Temporal lobe (tissue), 2 donors: ENCODE results near the gene ANKRD36B.

DNA sequence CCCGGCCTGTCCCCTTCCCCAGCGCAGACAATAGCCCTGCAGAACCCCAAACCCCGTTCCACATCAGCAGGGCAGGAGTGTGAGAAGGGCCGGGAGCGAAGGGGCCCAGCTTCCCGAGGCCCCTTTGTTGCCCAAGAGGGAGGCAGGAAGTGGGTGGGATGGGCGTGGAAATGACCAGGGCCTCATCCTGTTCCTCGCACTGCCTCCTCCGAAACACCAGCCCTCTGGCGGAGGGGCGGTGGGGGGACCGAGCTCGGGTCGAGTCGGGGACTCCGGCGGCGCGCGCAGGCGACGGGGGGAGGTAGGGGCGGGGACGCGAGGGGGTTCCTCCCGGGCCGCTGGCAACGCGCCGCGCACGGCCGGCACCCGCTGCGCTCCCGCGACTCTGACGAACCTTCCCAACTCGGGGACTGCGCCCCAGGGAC is 1.4 kb downstream of the SEMA4C start:
- RAMPAGE, long total RNA, result no peak

GRCh38 chr2:96868874-96869692 is 797 bp downstream of the SEMA4C start:
- RAMPAGE, long total RNA, result no peak

- RAMPAGE, long total RNA, result no peak
Measured at GRCh38 chr2:96885655-96886937, 16.2 kb upstream of the SEMA4C start.

DNA sequence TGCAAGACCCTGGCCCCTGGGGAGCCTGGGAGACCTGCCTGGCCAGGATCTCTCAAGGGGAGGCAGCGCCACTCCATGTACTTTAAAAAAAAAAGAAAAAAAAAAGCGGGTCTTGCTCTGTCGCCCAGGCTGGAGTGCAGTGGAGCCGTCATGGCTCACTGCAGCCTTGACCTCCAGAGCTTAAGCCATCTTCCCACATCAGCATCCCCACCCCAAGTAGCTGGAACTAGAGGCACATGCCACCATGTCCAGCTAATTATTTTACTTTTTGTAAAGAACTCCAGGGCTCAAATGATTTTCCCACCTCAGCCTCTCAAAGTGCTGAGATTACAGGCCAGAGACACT is 29.6 kb upstream of the SEMA4C start:
- RAMPAGE, long total RNA, result no peak

DNA sequence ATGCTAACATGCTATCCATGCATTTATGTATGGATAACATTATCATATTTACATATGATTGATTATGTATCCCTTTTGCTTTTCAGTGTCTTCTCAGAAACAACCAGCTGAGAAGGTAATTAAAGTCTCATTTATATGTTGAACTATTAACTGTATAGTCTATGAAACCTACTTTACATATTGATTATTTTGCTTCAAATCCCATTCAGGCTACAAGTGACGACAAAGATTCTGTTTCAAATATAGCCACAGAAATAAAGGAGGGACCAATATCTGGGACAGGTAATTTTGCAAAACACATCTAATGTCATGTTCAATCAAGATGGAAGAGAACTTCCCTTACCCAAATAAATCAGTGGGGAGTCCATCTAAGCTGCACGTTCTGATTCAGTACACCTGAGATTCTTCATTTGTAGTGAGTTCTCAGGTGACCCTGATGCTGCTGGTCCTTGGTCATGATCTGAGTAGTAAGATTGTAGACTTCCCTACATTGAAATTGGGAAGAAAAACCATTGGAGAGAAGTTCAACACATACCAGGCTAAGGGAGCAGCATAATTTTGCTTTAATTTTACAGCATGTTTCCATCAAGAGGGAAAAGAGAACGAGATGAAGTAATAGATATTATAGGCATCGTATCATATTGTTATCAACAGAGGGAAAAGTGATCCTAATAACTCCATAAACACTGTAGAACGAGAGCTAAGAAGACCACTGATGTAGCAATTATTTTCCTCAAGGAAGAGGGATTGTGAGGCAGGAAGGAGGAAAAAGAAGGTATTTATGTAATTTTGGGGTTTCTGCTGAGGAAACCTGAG is 66.9 kb downstream of the ANKRD36 start:
- RAMPAGE, long total RNA, result no peak

- RAMPAGE, long total RNA, result no peak
Measured at GRCh38 chr2:97213308-97213751, 100.4 kb downstream of the ANKRD36 start.

DNA sequence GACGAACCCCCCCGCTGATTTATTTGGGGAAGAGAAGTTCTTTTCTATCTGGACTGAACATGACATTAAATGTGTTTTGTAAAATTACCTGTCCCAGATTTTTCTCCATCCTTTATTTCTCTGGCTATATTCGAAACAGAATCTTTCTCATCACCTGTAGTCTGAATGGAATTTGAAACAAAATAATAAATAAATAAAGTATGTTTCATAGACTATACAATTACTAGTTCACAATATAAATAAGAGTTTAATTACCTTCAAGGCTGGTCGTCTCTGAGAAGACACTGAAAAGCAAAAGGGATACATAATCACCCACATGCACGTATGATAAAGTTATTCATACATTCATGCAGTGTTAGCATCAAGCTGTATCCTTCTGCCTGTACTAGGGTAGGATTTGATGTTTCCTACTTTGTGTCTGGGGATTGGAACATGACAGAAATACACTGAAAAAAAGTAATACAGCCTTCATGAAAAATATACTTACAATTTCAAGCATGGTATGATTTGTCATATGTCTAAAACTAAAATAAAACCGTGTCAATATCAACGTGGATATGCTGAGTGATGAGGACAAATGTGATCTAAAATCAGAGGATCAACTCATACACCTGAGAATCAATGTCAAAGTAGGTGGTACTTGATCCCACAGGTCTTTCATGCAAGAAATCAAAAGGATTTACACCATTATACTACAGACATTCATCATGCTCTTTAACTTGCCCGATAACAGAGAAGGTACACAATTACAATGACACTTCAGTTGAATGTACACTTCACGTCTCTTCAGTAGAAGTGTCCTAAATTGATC is 49.5 kb downstream of the ANKRD36B start:
- RAMPAGE, long total RNA, result no peak

DNA sequence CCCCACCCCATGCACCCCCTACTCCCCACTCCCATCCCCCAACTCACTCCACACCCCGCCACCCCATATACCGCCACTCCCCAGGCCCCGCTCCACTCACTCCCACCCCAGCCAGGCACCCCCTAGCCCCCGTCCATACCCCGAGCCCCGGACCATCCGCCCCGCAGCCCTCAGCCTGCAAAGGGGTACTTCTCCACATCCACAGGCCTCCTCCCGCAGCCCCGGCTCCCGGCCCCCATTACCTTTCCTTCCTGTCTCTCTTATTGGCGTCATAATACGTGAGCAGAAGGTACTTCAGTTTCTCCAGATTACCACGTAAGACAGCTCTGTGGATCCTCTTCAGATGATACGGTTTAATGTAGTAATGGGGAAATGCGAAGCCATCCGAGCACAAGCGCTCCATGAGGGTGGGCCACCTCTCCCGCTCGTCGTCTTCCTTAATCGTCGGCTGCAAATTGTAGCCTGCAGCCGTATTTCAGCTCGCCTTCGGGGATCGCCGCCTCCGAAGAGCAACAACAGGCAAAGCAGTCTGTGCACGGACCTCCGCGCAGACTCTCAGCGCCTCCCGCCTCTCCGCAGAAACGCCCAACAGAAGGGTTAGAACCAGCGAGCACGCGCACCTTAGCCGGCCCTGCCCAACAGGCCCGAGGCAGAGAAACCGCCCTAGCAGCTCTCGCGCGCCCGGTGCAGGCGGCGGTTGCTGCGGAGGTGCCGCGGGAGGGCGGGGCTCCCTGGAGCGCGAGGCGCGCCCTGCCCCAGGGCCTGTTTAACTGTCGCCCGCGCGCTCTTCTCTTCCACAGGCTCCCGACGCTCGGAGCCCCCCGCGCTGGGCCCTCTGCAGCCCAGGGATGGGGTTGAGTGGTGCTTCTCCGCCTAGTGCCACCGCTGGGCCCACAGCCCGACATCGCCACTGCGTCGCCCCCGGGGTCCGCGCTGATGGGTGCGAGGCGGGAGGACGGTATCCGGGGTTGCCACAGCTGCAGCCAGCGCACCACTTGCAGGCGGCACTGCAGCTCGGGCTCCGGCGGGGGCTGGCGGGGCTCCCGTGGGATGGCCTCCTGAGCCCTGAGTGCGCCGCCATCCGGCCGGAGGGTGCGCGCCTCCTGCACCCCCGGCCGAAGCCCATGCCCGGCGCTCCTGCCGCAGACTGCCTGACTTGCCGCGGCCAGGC is at the start of gene ANKRD36B:
Gene ANKRD36B, minus strand, starts transcription at position 595 of the 1,171 bp plus-strand sequence.
- RAMPAGE, long total RNA, result no peak

GRCh38 chr2:97646226-97646612 is 357 bp downstream of the COX5B start:
- RAMPAGE, long total RNA, result no peak

GRCh38 chr2:97660414-97660726 is 3.5 kb downstream of the ACTR1B start:
- RAMPAGE, long total RNA, result no peak

- RAMPAGE, long total RNA, result no peak
Measured at GRCh38 chr2:97760488-97761387, 47.4 kb downstream of the ZAP70 start.

GRCh38 chr2:97765971-97766531 is 52.7 kb downstream of the ZAP70 start:
- RAMPAGE, long total RNA, result no peak

DNA sequence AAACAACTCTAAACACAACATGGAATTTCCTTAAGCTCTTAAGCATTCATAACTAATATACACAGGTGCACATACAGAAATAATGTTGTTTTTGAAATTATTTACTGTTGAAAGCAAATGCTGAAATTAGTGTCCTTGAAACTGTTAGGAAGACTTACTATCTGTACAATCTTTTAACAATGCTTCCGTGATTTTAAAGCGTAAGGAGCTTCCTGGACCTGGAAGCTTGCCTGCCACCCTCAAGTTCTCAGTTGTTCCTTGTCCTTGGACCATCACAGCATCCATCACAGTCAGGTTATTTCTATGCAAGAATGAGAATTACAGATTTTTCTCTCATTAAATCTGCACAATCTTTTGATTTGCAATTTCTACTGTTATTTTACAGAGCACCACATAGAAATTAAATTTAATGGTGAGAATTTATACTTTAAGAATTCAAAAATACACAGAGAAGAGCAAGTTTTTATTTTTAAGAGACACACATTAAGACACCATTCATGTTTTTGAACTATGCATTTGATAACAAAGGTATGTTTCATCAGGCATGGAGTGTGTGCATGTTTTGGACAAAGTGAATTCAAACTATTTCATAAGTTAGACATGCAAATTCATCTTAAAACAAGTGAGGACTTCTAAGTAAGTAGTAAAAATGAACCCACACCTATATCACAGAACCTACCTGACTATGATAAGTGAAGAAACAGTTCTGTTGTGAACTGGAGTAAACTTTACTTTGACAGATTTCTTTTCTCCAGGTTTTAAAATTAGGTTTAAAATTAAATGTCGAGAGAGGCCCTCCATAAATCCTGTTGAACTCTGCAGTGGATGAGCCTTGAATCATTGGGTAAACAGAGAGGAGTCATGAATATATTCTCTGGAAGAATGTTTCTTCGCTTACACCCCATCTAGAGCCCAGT is 83.6 kb downstream of the ZAP70 start:
- RAMPAGE, long total RNA, result no peak

GRCh38 chr2:97831236-97831938 is 118.0 kb downstream of the ZAP70 start:
- RAMPAGE, long total RNA, result no peak

DNA sequence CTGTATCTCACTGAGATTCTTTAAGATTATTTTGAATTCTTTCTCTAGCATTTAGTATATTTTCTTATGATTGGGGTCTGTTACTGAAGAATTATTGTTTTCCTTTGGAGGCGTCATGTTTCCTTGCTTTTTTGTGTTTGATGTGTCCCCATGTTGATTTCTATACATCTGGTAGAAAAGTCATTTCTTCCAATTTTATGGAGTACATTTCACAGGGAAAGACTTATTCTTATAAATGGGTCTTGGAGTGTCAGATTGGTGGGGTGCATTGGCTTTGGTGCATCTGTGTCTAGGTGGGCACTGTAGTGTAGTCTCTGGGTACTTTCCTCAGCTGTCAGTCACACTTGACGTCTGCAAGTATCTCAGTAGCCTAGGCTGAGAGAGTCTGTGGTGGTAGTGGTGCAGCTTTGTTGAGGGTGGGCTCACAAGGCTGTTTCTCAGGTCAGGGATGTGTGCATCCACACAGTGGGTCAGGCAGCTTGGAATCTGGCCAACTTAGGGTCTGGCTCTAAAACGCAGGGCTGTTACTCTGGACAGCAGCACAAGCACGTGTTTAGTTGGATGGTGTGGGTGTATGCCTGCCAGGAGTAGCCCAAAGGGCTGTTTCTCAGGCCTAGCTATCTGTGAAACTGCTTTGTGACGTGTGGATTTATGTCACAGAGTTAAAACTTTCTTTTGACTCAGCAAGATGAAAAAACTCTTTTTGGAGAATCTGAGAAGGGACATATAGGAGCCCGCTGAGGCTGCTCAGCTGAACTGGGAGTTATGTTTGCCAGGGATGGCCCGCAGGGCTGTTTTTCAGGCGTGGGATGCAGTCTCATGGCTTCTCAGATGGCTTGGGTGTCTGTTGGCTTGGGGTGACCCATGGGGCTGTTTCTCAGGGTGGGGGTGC is 109.3 kb downstream of the TMEM131 start:
- RAMPAGE, long total RNA, result no peak

DNA sequence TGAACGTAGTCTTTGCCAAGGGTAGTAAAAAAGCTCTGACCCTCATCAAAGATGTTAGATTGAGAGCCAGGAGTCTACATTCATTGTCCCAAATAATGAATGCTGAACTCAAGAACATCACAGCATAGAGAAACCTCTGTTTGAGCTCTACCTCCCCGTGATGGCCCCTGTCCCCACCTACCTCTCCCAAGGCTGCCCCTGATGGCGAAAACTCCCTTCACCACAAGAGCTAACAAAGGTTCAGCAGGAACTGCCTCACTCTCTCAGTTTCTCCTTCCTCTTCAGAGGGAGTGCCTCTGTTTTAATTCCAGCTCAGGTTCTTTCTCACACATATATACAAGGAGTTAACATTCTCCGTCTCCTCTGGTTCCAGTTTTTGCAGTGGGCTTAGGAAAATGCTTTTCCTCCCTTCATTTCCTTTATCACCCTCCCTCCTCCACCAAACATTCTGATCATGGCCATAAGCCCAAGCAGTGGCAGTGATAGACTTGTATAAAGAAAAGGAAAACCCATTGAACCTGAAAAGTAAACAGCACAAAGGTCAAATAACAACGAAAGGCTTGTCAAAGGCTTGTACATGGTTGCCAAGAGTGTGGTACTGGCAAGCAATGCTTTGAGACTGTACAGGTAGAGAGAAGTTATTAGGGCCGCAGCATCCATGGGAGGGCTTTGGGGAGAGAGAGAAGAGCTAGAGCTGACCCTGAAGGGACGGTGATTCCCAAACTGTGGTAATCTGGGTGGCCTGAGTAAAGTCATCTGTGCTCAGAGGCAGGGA is 2.3 kb upstream of the VWA3B start:
- RAMPAGE, long total RNA, result no peak

DNA sequence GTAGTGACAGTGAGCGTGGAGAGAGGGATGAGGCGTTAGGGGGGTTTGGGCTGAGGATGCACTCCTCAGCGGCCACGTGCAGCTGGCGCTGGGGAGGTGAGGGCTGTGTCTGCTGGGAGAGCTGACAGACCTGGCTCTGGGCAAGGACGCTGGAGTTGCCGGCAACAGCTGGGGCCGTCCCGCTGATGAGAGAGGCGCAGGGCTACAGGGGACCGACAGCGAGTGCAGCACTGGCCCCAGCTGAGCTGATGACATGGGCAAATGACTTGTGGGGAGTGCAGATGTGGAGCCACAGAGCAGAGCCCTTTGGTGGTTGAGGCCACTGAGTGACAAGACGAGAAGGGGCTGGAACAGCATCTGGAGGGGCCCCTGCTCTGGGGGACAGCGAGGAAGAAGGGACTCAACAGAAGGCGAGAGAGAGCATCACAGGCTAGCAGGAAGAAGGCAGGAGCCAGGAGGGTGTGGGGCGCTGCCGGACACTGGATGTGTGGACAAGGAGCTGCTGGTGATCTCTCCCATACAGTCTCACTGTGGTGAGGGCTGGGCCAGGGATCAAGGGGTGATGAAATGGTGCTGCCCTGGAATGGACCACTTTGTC is 38.3 kb downstream of the COA5 start:
- RAMPAGE, long total RNA, result no peak

GRCh38 chr2:98615378-98616132 is 7.2 kb downstream of the UNC50 start:
- RAMPAGE, long total RNA, result no peak

DNA sequence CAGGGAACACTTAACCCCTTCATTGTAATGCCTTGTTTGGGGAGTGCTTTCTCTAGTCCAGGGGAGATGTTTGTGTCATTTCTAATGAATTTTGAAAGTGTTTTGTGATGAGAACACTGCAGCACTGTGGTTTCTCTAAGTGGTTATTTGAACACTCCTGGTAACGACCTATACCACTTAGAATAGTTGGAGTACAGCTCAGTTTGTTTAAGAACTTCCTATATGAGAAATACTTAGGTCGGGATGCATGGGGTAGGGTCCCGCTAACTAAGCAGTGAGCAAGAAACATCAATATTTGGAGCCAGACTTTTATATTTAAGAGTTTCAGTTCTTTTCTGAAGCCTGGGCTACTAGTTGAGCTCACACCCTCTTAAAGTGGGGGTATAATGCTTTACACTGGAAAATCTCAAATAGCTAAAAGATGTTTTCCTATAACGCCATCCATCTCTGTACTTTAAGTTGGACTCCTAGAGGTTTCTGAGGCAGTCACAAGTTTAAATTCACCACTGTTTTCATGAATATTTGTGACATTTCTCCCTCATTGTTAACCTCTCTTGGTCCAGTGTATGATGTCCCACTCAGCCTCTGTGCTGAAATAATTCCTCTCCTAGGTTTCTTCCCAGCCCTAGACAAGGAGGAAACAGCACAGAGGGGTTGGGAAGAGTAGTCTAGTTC is 9.1 kb downstream of the UNC50 start:
- RAMPAGE, long total RNA, result no peak

DNA sequence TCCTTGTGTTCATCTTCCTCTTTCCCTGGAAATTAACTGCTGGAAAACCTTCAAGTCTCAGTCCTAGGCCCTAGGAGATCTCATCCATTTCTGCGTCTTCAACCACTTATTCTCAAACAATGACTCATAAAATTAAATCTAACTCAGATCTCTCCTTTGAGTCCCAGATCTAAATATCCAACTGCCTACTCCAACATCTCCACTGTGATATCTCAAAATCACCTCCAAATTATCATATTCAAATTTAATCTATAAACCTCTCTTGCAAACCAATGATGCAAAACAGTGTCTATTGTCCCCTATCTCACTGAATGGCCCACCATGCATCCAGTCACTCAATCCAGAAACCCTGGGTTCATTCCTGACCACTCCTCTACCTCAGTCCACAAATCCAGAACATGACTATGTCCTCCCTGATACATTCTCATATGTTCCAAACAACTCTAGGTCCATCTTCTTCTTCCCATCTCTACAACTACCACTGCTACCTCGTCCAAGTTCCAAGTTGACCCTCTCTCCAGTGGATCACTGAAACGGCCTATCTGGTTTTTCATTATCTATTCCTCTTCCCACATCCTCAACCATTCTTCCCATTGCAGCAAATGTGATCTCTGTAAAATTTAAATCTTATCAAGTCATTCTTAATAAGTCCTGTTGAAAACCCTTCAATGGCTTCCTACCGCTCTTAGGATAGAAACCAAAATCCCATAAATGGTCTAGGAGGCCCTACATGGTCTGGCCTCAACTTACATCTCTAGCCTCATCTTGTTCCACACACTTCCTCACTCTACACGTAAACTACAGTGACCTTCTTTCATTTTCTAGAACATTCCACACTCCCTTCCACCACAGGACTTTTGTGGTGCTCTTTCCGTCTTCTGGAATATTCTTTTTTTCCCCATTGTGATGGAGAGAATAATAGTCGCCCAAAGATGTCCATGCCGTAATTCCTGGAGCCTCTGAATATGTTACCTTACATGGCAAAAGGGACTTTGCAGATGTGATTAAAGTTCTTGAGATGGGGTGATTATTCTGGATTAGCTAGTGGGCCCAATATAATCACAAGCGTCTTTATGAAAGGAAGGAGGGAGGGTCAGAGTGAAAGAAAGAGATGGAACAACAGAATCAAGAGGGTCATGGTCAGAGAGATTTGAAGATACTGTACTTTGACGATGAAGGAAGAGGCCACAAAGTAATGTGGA is 59.8 kb downstream of the MGAT4A start:
- RAMPAGE, long total RNA, result no peak